Temporal lobe (tissue), 2 donors: ENCODE measurements around the gene STKLD1.

GRCh38 chr9:133179944-133180245, 16.2 kb upstream of the GBGT1 start:
- RAMPAGE, long total RNA: no peak

DNA sequence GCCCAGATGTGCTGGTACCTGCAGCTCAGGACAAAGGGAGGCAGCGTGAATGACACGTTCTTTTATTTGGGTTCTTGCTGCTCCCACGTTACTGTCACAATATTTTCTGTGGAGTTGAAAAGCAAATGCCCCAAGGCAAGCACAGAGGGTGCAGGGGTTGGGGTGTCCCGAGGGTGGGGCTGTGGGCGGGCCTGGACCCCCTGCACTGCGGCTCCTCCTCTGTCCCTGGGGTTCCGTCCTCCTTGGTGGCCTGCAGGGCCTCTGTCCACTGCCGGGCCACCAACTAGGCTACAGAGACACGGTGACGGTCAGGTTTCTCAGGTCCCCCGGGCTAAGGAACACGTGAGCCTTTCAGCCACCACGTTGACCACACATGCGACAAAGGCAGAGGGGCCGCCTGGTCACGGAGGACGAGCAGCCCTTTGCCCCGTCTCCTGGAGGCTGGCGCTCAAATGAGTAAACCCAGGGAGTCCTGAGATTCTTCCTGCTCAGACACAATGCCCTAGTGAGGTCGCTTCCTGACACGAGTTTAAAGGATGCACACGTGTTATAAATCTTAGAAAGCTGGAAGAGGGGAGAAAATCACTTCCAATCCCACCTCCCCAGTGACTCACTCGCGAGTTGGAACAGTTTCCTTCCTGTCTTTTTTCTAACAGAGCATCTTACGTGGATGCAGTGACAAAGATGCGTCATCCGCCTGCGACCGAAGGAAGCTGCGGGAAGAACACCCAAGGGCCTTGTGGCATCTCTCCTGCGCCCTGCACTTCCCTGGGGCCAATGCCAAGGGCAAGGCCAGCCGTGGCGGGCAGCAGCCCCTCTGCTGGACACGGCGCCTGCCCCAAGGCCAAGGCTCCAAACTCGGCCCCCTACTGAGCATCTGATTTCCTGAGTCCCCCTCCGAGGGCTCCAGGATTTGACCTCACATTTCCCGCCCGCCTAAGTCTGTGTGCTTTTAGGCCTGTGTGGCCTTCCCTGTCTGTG, 24.8 kb upstream of the OBP2B start:
- RAMPAGE, long total RNA: no peak

- RAMPAGE, long total RNA: no peak
Observed at GRCh38 chr9:133275379-133276290, 60.4 kb downstream of the SURF6 start.

DNA sequence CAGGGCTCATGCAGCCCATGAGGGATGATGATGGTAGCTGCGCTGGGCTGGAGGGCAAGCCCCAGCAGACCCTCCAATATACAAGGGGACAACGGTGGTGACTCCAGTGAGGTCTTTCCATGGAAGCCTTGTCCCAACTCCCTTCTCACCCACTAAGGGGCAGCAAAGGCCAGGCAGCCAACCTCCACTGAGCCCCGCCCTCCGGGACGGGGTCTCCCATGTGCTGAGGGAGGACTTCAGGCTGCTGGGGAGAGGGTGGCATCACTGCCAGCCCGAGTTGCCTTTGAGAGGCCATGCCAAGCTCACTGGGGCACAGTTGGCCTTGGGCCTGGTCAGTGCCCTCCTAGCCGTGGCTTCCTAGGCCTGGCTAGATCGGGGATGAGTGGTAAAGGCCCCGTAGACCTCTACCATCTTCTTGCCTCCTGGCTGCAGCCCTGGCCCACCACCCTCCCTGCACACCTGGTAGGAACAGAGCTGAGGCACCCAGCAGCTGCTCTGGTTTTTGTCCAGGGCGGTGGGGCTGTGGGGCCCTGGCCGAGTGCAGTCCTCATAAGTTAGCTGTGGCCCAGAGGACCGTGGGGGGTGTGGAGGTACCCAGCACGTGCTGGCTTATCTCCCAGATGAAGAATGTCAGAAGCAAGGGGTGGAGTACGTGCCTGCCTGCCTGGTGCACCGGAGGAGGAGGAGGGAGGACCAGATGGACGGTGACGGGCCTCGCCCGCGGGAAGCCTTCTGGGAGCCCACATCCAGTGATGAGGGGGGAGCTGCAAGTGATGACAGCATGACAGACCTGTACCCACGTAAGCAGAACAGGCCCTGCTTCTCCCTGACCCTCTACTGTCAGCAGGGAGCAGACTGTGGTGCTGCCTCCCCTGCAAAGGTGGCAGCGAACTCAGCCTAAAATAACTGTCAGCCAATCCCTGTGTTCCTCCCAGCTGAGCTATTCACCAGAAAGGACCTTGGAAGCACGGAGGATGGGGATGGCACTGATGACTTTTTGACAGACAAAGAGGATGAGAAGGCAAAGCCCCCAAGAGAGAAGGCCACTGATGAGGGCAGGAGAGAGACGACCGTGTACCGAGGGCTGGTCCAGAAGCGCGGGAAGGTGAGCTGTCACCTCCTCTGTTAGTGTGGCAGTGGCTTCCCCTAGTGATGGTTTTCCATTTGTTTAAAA, 3.4 kb downstream of the SURF2 start:
- RAMPAGE, long total RNA: no peak

- RAMPAGE, long total RNA: no peak
Observed at GRCh38 chr9:133361244-133362244, 5.2 kb downstream of the SURF2 start.

DNA sequence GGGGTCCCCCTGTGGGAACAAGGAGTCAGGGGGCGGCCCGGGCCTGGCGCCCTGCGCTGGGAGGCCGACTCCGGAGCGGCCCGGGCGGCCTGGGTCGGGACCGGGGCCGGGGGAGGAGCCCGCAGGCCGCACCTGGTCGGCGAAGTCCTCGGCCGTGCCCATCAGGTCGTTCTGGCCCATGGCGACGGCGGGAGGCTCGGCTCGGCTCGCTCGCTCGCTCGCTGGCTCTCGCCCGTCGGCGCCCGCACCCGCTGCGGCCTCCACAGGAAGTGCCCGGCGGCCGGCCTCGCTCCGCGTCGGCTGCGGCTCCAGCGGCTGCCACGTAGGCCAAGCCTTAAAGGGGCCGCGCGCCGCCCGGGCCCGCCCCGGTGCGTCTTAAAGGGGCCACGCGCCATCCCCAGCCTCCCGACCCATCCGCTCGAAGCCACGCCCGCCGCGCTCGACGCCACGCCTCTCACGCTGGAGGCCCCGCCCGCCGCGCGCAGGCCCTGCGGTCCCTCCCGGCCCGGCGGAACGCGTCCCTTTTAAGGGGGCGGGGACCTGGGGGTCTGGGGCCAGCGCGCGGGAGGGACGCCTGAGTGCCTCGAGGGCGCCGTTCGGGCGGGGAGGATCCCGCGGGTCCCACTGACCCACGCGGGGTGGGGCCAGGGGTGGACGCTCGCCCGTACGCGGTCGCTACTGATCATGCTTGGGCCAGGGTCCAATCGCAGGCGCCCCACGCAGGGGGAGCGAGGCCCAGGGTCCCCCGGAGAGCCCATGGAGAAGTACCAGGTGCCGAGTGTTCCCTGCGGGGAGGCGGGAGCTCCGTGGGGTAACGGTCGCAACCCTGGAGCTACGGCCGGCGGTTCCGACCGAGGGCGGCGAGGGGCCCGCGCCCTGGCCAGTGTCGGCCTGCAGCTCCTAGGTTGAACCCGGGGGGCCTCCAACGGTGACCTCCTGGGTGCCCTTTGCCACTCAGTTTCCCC, at the start of gene STKLD1:
STKLD1 (plus strand) TSS at position 577 of the 965 bp plus-strand sequence.
- RAMPAGE, long total RNA: no peak

GRCh38 chr9:133429525-133429916, 7.4 kb downstream of the ADAMTS13 start:
- RAMPAGE, long total RNA: no peak

DNA sequence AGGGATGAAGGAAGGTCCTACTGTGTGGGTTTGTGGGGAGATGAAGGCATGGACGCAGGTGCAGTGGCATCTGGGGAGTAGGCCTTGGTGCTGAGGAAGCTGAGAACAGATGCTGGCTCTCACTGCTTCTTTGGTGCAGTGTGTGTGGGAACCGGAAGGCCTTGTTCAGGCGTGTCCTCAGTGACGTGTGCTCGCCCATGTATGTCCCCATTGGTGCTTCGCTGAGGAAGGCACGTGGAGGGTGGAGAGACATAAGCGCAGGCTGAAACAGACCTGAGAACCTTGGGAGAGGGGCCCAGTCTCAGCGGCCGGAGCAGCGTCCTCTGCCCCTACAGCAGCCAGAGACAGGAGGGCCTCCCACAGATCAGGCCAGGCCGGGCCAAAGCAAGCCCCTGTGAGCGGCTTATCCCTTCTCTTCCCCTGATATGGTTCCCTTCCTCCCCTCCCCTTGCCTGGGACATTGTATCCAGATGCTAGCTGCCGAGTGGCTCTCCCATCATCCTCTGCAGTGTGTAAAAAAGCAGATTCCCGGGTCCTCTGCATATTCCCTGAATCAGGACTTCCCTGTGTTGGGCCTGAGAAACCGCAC, 18.8 kb upstream of the CACFD1 start:
- RAMPAGE, long total RNA: no peak

DNA sequence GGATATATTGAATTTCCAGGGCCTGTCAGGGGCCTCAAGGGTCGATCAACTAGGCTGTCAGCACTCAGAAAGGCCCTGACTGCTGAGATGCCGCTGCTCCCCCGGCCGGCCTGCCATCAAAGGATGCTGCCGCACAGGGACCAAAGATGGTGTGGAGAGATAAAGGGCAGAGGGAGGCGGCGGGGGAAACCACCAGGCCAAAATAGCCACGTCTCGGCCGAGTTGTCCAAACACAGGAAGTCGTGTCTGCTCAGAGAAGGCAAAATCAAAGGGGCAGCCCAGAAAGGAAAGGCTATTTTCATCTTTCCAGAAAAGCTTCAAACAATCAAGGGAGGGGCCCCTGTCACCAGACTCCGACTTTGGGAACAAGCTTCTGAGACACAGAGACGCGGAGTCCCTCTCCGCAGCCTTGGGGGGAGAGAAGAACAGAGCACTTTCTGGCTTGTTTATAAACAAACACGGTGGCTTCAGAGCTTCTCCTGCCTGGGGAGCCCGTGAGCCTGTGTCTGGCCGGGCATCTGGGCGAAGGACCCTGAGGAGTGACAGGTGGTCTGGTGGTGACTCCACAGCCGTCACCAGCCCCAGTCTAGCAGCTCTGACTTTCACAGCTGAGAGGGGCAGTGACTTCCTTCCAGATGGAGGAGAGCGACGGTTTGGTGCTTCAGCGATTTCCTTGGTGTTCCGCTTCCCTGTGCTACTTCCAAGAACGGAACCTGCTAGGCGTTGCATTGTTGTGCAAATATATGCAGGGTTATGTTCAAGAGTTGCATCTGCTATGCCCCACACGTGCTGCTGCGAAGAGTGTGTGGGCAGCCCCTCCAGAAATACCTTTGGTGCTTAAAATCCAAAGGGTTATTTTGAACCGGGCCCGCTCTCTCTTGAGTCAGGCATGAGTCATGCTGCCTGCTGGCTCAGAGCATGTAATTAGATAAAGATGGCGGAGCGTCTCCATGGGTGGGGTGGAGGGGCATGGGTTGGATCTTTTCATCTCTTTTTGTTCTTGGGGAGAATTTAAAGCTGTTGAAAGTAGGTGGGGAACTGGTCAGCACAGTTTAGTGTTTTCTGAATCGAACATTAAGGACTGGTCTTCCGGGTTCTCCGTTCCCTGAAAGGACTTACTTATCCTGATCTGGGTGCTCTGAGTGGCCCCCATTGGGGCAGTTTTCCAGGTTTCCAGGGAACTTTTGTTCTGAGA, 24.0 kb downstream of the ADAMTSL2 start:
- RAMPAGE, long total RNA: no peak

- RAMPAGE, long total RNA: no peak
Observed at GRCh38 chr9:133585906-133586418, 23.2 kb downstream of the FAM163B start.

GRCh38 chr9:133588293-133588653, 20.9 kb downstream of the FAM163B start:
- RAMPAGE, long total RNA: no peak

- RAMPAGE, long total RNA: no peak
Observed at GRCh38 chr9:133703450-133704061, 34.6 kb downstream of the SARDH start.

DNA sequence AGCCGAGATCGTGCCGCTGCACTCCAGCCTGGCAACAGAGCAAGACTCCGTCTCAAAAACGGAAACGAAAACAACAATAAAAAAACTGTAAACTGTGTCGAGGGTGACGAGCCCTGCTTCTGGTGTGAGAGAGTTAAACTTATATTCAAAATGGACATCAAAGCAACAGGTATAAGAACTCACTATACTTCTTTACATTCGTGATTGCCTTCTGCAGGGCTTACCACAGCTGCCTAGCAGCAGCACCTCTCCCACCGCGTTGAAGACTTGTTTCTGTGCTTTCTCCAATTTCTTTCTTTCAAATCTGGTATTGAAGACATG, 18.1 kb upstream of the SARDH start:
- RAMPAGE, long total RNA: no peak

DNA sequence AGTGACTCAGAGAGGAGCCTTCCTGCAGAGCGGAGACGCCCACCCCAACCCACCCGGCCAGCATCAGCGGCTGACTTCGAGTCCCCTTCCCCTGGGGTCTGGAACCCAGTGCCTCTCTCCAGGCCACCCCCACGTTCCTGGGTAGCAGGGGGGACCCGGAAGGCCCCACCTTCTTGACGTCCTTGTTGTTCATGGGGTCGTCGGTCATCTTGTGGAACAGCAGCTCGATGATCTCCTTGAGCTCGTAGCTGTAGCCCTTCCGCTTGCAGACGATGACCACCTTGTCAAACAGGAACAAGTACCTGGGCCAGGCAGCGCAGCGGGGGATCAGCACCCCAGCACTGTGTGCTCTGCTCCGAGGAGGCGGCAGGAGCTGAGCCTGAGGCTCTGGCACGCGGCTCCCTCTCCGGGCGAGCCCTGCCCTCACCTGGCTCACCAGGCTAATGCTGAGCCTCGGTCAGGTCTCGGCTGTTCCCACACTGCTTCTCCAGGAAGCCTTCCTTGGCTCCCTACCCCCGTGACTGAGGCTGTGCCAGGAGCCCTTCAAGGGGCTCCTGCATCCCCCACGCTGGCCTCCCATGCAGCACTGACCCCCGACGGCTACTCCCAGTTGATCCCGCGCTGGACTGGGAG, 50.1 kb upstream of the SARDH start:
- RAMPAGE, long total RNA: no peak

- RAMPAGE, long total RNA: no peak
Observed at GRCh38 chr9:133837637-133838125, 99.5 kb upstream of the SARDH start.

GRCh38 chr9:133974403-133975270, 17.5 kb downstream of the VAV2 start:
- RAMPAGE, long total RNA: no peak

- RAMPAGE, long total RNA: no peak
Observed at GRCh38 chr9:134068615-134069317, 940 bp upstream of the BRD3 start.

- RAMPAGE, long total RNA: no peak
Observed at GRCh38 chr9:134136662-134136916, 707 bp downstream of the WDR5 start.

DNA sequence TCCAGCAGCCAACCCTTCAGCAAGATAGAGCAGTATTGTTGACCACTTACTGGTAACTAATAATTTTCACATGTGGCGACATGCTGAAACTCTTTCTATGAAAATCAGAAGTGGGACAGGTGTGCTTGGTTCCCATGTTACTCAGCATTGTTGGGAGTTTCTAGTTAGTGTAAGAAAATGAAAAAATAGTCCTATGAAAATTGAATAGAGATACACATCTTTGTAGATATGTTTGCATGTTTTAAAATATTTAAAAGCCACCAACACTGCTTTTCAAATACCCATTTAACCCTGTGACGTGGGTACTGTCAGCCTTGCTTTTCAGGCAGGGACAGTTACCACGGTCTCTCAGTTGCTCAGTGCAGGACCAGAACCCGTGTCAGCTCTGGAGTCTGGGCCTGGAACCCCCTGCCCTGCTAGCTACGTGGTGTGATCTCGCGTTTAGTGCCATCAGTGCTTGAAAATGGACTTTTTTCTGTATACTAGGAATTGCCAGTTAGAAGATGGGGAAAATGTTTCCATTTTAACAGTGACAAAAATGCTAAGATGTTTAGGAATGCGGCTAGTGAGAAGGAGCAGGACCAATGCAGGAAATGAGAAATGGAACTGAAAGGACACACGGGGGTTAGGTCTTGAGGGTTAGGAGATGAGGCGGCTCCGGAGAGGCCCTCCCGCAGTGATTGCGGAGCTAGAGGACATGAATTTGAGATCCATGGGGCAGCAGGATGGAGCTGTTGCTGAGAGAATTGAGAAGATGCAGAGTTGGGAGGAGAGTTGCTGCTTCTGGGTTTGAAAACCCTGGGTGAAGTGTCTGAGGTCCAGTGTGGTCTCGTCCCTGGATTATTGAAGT, 14.7 kb downstream of the WDR5 start:
- RAMPAGE, long total RNA: no peak

GRCh38 chr9:134204881-134205668, 69.2 kb downstream of the WDR5 start:
- RAMPAGE, long total RNA: no peak